ENCODE results near the genes CNKSR2 and SAT1.

GRCh38 chrX:19946197-19946510 lies 44.7 kb downstream of the BCLAF3 start:
- PRO-cap = no peak

GRCh38 chrX:20029627-20030164 lies 38.8 kb upstream of the BCLAF3 start:
- PRO-cap = no peak

- PRO-cap = no peak
Observed at GRCh38 chrX:20226998-20227645, 39.6 kb downstream of the RPS6KA3 start.

- PRO-cap = no peak
Observed at GRCh38 chrX:20234605-20235367, 31.9 kb downstream of the RPS6KA3 start.

GRCh38 chrX:20265956-20266369 lies 746 bp downstream of the RPS6KA3 start:
- PRO-cap = no peak

GRCh38 chrX:21373962-21374831 lies at the start of gene CNKSR2:
Gene CNKSR2 (plus strand): TSS chrX:21374418.
- PRO-cap = bidirectional peak, plus-strand start at chrX:21374456, minus-strand start at chrX:21374102; unidirectional peak, plus-strand start at chrX:21374574; unidirectional peak, minus-strand start at chrX:21374660

GRCh38 chrX:21932368-21932674 lies 8.2 kb upstream of the SMS start:
- PRO-cap = no peak

GRCh38 chrX:21963746-21964210 lies 23.3 kb downstream of the SMS start:
- PRO-cap = no peak

DNA sequence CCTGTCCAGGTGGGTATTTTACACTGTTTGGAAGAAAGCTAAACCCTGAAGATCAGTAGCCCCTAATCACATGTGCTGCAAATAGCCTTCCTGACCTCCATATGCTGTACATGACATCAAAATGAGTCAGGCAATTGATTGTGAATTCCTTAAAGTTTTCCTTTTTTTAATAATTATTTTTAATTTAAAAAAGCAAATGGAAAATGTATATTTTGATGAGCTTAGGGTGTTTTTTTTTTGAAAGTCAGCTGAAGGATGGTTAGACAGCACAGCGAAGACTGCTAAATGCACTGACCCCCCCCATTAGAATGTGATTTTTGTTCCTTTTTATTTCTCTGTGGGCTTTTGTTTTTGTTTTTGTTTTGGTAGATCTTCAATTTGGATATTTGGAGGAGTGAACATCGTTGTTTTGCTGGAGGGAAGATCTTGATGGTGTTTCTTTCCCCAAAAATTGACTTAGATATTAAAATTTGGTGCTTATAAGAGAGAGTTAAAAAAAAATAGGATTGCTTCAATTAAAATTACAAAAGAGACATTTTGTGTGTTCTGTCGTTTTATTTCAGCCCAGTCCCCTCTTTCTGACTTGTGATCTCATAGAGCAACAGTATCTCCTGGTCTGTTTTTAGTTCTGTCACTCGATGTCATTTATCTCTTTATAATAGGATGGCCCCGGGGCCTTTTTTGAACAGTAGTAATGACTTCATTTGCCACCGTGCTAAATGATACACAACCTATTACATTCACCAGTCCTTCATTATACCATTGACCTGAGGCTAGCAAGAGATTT lies 37.6 kb upstream of the PHEX start:
- PRO-cap = no peak

DNA sequence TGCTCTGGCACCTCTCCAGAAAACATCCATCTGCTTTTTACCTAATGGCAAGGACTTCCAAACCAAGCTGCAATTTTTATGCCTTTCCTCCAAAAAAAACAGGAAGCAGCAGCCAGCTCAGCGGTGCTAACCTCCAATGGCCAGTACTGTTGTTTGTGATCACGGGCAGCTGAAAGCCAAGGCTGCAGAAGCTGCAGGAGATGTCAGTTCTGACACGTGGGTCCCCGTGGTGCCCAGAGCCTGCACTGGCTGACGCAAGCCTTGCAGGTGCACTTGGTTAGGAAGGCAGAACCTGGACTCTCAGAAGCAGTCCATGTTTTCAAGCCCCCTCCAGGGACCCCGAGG lies 313.6 kb upstream of the DDX53 start:
- PRO-cap = no peak

DNA sequence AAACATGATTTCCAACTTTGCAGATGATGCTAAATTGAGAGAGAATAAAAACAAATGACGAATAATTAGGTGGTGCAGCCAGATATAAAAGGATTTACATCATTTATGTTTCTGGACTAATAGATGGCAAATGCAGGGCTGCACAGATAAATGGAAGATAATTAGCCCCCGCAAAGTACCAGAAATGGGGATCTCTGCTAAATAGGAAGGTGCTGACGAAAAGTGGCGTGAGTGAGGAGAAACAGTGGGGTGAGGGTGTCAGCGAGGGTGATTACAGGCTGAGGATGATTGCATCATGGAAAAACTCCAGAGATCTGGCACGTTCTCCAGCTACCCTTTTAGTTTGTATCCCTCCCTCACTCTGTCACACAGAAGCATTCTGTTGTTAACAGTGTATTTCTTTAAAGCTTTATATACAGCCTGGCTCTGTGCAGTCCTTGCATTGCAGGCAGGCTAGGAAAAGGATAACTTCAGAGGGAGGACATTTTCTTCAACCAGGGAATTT lies 309.7 kb upstream of the DDX53 start:
- PRO-cap = no peak

- PRO-cap = no peak
Observed at GRCh38 chrX:22699481-22700029, 300.2 kb upstream of the DDX53 start.

DNA sequence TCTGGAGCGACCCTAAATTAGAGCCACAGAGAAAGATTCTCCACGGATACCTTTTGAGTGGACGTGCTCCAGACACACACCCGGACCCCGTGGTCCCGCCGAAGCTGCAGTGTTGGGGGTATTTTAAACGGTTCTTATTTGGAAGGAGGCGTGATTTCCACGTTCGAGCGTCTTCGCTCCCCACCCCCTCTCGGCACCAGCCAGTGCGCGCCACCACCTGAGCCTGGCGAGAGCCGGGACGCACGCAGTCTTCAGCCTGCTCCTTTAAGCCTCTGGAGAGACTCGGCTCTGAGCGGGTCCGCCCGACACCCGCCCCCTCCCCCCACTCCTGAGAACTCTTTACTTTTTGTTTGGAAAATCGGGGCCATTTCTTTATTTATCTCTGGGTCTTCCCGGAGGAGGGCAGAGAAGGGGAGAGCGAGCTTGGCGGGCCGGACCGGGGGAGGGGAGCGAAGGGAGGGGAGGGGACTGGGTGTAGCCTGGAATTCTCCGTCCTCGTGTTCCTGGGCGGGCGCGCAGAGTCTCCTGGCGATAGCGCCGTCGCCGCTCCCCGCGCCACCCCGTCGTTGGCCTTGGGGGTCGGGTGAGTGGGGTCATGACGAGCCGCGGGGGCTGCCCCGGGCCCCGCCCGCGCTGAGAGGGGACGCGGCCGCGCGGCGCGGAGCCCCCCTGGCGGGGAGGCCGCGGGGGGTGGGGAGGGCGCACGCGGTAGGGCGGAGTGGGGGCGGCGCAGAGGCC lies 601 bp upstream of the PTCHD1 start:
- PRO-cap = no peak

DNA sequence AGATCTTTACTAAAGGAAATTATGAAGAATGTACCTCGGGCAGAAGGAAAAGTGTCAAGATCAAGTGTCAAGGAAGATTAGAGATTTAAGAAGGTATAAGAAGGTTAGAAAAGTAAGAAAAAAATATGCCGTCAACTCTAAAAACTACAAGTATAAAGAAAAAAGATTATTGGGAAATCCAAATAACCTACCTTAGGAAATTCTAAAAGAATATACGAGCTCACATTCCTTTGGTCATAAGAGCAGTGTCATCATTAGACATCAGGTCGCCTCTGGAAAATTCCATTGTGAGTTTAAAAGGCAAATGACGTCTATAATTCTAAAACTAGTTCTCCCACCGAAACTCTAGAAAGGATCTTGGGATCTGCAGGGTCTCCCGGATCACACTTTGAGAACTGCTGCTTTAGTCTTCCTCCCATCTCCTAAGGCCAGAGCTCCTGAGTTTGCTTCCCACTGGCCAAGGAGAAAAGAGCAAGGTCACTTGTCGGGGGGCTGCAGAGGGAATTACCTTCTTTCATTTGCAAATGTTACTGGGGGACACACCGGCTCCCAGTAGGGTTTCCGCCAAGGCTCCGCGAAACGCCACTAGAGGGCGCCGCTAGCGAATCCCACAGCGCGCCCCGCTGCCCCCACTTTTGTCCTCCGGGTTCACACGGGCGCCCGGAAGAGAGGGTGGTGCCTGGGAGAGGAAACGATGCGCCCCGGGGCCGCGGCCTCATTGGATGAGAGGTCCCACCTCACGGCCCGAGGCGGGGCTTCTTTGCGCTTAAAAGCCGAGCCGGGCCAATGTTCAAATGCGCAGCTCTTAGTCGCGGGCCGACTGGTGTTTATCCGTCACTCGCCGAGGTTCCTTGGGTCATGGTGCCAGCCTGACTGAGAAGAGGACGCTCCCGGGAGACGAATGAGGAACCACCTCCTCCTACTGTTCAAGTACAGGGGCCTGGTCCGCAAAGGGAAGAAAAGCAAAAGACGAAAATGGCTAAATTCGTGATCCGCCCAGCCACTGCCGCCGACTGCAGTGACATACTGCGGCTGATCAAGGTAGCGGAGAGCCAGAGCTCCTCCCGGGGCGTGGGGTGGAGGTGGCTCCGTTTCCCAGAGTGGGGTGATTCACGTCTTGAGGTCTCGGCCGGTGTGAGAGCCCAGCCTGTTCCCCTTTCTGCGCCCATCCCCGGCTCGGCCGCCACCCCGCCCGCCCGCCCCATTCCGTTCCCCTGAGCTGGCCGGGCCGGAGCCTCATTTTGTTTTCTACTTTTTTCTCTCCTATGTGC lies at the start of gene SAT1:
Gene SAT1 (plus strand): TSS at position 797 of the 1,271 bp plus-strand sequence.
- PRO-cap = unidirectional peak, plus-strand start at position 797 of the sequence; bidirectional peak, plus-strand start at position 1,024 of the sequence, minus-strand start at position 1,028 of the sequence

GRCh38 chrX:23844273-23844700 lies 61.3 kb downstream of the SAT1 start:
- PRO-cap = no peak

DNA sequence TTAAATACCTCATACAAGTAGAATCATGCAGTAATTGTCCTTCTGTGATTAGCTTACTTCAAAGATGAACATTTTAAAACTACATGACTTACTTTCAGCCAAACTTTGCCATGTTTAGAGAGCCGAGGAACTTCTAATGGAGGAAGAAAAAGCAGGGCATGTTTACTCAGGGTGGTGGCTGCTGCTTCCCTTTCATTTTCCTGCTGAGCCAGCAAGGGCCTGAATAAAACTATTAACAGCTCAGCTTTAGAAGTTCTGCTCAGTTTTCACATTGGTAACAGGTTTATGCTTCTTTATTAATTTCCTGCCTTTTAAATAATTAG lies 62.2 kb downstream of the APOO start:
- PRO-cap = unidirectional peak, minus-strand start at position 188 of the sequence

- PRO-cap = no peak
Observed at GRCh38 chrX:23900866-23901359, 6.8 kb downstream of the APOO start.

GRCh38 chrX:23908588-23909016 lies 796 bp downstream of the CXorf58 start:
- PRO-cap = no peak

DNA sequence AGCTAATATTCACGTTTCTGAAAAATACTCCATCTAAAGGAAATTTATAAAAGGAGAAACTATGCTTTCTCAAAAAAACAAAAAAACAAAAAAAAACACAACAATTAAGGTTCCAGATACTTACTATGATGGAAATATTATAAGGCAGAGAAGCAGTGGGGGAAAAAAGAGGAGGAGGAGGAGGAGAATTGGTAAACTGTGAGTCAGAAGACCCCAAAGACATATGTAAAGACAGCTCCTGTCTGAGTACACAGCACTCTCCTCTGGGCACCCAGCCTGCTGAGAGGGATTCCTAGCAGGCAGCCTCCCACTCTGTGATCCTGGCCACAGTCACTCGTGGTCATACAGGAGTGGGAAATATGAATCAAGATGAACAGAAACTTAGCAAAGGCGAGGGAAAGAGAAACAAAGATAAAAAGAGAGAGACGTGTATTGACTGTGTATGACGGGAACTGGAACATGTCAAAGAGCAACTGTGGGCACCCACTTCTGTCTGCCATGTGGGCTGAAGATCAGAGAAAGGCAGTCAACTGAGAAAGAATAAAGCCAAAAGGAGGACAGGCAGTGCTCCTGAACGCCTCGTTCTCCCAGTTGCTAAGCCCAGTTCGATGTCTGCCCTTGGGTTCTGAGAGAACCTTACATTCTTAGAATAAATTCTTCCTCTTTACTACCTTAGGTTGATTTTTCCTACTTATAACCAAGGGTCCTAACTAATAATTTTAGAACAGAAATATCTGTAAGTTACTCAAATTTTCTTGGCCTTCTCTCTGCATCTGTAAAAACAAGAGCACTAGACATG lies 12.3 kb downstream of the KLHL15 start:
- PRO-cap = no peak

DNA sequence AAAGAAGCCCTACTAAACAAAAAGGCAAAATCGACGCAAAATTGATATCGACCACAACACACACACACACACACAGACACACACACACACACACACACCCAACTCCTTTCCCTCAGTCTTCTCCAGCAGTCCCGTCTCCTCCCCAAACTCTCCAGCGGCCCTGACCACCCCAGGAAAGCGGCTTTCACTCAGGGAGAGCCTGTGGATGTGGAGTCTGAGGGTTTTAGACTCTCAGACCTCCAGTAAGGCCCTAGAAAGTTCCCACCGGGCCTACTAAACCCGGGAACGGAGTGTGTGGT lies 14.0 kb downstream of the ARX start:
- PRO-cap = no peak

Data from endothelial cell (in vitro differentiated cells).